Measurements from ENCODE around the genes PIP4K2C and CYP27B1.

DNA sequence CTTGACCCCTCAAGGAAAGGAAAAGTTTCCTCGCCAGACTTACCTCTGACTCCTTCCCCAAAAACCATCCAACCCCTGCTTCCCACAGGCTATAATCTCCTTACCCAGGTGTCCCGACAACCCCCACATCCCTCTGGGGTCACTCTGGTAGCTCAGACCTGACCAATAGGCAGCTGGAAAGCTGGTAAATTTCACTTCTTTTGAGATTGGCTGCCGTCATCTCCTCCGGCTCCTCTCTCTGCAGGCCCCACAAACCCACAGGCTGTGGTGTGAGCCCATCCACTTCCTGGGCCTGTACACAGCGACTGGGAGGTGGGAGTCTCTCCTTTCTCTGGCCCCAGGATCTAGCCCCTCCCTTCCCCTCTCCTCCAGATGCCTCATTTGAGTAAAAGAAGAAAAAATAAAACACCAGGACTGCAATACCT lies 660 bp downstream of the INHBC start:
- PRO-cap = no peak

- PRO-cap = no peak
Observed at GRCh38 chr12:57456497-57457015, 1.4 kb downstream of the INHBE start.

DNA sequence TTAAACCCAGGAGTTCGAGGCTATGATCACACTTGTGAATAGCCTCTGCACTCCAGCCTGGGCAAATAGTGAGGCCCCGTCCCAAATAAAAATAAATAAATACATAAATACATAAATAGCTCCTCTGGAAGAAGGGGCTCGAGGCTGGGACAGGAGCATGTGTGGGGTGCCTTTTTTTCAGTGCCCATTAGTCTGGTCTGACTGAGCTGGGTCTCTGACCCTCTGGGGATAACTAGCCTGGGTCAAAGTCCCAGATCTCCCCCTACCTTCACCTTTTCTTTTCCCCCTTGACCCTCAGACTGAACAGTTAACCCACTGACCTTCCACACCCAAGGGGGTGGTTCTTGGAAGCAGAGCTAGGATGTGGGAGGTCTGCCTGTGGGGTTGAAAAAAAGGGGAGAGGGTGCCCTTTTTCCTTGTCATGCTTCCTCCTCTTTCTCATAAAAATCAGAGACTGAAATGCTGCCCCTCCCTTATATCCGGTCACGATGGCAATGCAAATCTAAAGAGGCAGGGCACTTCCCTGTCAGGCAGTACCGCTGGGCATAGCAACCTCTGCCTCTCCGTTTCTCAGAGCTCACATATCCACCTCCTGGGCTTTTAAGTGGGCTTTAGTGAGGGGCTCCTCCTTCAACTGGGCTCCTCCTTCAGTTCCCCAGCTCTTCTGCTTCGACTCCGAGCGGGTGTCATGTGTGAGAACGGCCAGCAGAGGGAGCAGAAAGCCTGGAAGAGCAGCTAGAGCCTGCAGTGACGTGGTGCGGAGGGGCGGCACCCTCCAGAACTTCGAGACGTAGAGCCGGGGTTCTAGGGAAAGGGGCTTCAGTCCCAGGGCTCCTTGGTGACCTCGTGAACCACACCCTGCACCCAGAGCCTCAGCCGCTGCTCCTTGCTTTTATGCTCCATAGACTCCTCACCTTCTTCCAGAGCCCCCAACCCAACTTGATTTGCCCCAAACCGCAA lies 744 bp upstream of the GLI1 start:
- PRO-cap = bidirectional peak, plus-strand start at position 753 of the sequence, minus-strand start at position 566 of the sequence

DNA sequence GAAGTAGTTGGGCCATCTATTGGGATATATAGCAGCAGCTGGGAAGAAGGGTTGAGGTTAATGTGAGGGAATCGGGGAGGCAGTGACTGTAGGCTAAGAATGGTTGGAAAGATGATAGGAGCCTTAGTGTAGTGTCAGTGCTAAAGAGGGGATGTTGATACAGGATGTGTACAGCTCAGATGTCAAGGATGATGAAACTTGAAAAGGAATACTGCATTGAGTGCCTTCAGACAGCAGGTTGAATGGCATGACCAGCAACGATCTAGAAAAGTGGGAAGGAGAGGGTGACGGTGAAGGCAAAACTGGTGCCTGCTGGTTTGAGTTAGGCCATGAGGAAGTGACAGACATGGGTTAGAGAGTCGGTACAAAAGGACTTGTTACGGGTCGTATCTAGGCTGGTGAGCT lies 9.4 kb downstream of the MARS1 start:
- PRO-cap = unidirectional peak, plus-strand start at position 69 of the sequence

DNA sequence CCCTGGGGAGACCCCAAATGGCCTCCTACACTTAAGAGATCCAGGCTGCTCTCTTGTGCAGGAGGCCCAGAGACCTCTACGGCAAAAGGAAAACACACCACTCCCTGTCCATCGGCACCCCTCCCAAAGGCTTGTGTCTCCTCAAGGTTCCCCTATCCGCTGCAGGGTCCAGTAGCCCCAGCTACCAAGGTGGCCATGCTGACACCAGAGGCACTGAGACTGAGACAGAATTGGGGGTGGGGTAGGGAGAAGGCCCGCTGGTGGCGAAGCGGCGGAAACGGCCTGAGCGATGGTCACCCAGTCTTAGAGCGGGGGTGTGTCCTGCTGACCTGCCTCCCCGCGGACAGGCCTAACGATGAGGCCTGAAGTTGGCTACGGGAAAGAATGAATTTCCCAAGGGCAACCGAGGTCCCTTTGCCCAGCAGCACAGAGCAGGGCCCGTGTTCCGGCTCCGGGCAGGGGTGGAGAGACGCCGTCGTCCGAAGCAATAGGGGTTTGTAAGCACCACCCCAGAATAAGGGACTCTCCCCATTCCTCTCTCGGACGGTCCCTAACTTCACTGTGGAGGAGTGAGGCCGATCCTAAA lies 451 bp downstream of the DDIT3 start:
- PRO-cap = unidirectional peak, minus-strand start at position 218 of the sequence

- PRO-cap = no peak
Observed at GRCh38 chr12:57530017-57531123, 7.7 kb downstream of the MBD6 start.

DNA sequence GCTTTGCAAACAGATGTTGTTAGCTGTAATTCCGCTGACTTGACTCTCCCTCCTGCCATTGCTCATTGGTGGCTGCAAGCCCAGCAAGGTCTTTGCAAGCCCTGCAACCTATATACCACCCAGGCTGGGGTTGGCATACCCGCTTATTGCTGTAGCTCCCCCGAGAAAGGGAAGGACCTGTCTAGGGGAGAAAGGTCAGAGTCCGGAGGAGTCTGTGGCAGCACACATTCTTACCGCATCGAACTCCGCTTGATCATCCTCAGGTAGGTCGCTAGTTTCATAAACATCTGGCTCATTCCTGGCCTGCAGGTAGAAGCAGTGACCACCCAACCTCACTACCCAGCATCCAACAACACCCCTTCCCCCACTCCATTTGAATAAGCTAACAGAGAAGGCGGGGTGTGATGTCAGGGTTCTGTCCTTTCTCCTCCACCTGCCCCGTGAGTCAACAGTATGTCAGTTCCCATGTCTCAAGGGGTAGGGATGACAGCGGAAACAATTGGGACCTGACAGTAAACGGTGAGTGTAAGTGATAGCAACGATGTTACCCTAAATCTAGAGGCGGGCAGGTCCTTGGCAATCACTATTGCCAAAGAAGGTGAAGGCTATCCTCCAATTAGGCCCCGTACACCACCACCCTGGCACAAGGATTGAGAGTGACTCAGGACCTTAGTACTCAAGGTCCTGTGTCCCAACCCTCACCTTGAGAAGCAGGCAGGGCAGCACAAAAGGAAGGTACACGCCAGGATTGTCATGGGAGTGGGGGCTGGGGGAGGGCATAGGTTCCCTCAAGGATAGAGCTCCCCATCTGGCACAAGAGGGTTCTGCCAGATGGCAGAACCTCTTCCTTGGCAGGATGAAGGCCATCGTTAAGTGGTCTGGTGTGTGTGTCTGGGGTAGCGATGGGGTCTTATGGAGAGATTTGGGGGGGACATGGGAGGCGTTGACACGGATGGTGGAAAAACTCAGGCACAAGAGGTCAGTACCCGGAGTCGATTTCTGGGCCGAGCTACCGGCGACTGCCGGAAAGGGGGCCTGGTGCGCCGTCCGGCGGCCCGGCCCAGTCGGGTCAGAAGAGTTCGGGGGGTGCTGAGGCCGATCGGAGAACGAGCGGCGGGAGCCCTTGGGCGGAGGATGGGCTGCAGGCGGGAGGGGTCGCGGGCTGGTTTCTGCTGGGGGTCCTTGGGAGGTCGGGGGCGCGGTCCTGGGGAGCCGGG lies 790 bp downstream of the DCTN2 start:
- PRO-cap = no peak

DNA sequence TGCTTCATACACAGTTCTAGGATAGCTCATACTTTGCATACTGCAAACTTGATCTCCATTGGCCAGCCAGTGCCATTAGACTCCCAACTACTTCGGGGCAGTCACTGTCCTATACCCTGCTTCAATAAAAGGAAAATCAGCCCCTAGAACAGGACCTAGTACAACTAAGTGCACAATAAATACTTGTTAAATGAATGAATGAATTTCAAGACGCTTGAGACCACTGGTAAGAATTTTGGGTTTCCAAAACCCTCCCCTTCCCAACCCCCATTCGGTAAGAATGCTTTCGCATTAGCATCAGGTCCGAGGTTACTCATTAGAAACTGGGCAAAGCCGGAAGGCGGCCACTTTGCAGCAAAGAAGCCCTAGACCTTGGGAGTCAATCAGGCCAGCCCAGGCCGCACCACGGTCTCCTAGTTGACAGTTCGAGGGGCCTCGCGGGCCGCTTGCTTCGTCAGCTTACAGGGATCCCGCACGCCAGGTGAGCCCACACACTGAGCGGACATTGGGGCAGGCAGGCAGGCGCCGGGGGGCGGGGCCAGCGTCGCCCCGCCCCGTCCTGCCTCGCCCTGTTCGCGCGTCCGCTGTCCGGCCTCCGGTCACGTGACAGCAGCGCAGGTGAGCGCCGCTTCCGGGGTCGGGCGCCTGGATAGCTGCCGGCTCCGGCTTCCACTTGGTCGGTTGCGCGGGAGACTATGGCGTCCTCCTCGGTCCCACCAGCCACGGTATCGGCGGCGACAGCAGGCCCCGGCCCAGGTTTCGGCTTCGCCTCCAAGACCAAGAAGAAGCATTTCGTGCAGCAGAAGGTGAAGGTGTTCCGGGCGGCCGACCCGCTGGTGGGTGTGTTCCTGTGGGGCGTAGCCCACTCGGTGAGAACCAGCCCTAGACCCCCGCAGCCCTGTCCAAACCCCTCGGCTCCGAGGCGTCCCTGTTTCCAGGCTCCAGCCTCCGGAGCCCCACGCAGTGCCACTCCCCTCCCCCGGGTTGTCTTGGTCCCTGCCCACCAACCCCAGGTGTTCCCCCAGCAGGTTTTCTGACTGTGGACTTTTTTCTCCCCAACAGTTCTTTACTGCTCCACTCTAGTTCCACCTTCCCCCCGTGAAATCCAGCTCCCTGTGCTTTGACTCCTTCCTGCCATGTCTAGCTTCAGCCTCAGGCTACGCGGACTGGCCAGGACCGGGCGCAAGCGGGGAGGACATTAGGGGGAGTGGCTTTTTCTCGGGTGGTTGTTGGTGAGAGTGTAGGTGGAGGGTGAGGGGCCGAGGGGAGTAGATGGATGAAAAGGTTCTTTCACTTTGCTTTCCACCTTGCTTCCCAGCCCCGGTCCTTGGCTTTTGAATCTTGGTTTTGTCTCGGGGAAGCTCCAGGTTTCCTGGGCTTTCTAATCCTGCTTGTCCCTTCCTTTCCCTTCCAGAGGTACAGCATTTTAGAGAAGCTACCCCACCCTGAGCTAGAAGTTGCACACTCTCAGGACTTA lies at the start of gene PIP4K2C:
PIP4K2C (plus strand) TSS at position 598 of the 1,477 bp plus-strand sequence.
- PRO-cap = bidirectional peak, plus-strand start at position 678 of the sequence, minus-strand start at position 526 of the sequence; unidirectional peak, minus-strand start at position 1,162 of the sequence

DNA sequence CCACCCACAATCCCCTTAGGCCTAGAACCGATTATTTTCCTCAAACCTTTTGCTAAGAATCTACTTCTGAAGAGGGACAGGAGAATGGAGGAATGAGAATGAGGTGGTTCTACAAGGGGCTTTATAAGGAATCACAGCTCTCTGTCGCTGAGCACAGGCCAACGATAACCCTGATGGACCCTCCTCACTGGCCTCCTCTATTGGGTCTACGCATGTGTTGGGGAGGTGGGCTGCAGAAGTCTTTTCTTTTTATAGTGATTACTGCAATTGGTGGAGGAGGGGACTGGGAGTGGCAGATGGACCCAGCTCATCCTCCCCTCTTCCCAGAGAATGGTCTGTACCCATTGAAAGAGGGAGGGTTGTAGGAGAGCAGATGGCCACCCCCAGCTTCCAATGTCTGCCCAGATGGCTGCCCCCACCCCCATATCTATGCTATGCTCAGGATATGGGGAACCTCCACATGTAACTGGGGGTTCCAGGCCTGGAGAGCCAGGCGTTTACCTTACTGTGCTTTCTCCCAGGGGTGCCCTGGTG lies 1.1 kb downstream of the ARHGEF25 start:
- PRO-cap = no peak

DNA sequence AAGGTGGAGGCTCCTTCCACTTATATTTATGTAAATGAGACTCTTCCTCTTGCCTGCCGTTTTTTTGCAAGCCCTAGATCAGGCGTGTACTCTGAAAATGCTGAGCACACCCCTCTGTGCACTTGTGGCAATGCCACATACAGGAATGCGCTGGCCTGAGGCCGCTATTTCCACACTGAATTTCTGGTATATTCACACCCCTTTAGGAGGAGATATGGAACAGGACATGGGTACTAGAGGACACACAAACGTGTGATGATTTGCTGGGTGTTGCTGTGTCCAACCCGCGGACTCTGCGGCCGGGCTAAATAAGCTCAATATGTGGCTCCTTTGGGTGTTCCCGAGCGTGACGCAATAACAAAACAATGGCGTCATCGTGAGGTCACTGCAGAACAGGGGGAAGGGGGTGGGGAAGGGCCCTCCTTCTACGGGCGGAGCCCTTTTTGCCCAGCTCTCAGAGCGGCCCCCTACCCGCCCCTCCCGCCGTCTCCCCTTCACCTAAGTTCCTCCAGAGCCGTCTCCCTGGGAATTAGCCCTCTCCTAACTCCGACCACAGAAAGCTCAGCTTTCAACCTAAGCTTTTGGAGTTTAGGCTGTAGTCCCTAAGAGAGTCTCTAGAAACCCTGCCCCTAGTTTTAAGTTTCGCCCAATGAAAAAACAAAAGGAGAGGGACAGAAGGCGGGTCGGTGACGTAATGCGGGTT lies 438 bp upstream of the TSPAN31 start:
- PRO-cap = bidirectional peak, plus-strand start outside the sequence, minus-strand start at position 569 of the sequence

DNA sequence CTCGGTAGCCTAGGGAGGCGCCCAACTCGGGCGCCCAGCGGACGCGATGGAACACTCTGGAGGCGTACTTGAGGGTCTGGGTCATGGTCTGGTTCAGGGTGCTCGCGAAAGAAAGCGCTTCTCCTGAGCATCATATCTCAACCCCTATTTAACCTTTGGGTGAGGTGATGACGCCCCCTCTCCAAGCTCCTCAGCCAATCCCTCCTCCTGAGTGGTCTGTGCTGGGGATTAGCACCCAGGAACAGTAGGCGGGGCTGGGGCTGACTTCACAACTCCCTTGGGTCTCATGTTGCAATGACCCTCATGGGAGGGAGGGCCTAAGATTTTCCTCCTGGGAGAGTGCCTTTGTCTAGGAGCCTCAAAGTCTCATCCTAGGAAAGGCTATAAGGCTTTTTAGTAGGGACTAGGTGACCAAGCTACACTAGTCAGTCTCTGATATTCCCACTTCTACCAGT lies at the start of gene CYP27B1:
CYP27B1 (minus strand) TSS at position 122 of the 455 bp plus-strand sequence.
- PRO-cap = no peak

DNA sequence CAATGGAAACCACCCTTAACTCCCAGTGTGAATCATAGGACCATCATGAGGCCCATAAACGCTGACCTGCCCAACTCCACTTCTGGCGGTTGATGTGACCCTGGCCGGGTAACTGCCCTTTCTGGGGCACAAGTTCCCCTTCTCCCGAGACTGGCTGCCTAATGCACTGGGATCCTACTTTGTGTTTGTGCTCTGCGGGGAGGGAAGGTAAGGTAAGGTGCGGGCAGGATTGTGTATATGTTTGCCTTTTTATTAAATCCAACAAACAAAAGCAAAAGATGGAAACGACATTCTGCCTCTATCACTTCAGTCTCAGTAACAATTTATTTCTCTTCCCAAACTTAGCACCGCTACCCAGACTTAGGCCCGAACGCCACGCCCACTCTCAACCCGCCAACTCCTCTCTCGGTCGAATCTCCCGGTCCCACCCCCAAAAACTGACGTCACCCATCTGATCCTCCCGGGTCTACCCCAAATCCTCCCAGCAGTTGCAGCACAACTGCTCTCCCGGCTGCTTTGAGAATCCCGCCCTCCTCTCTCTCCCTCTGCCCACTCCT lies 413 bp downstream of the METTL1 start:
- PRO-cap = bidirectional peak, plus-strand start at position 464 of the sequence, minus-strand start at position 375 of the sequence

DNA sequence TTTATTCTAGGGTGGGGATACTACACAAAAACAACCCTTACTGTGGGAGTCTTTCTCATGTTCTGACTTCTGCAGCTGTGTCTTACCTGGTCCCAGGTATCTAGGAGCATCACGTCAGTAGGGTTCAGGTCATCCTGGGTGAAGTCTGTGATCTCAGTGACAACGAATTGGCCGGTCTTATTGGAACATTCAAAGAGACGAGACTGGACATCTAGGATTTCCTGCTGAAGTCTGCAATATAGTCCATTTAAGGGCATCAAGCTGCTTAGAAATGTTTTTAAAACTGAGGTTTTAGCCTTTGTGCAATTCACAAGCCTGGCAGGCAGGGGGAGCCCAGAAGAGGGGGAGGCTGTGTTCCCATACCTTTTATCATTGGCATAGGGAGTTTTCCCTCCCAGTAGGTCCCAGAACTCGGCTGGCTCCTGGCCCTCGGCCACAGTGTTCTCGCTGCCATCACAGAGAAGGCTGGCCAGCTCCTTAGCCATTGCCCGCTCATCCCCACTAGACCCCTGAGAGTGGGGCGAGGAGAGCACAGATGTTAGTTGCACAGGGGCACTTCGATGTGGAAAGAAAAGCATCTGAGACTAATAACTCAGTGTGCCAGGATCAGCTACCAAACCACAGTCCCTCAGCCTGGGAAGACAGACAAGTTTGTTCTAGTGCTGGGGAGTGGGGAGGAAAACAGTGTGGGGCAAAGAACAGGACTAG lies 15.2 kb downstream of the AVIL start:
- PRO-cap = no peak

GRCh38 chr12:57868717-57869745 lies 22.5 kb upstream of the CTDSP2 start:
- PRO-cap = bidirectional peak, plus-strand start at chr12:57868996, minus-strand start at chr12:57868918; unidirectional peak, minus-strand start at chr12:57869570

DNA sequence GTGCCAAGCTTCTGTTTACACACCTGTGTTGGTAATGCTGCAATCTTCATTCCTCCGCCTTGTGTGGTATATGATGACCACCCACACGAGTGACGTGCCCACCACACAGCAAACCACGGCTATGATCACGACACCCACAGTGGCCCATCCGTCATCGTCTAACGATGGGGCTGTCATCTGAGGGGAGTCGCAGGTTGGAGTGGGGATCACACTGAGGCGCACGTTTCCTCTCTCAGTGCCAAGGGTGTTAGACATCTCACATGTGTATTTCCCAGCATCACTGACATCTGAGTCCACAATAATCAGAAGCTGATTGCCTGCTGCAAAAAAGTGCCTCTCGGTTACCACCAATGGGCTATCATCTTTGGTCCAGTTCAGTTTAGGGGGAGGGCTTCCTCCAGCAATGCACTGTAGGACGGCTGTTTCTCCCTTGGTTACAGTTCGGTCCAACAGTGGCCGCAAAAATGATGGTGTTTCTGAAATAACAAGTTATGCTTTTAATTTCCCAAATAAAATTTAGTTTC lies 42.9 kb downstream of the LRIG3 start:
- PRO-cap = no peak

GRCh38 chr12:58899771-58900323 lies 20.5 kb downstream of the LRIG3 start:
- PRO-cap = no peak

GRCh38 chr12:59131550-59131759 lies 211.2 kb upstream of the LRIG3 start:
- PRO-cap = no peak

DNA sequence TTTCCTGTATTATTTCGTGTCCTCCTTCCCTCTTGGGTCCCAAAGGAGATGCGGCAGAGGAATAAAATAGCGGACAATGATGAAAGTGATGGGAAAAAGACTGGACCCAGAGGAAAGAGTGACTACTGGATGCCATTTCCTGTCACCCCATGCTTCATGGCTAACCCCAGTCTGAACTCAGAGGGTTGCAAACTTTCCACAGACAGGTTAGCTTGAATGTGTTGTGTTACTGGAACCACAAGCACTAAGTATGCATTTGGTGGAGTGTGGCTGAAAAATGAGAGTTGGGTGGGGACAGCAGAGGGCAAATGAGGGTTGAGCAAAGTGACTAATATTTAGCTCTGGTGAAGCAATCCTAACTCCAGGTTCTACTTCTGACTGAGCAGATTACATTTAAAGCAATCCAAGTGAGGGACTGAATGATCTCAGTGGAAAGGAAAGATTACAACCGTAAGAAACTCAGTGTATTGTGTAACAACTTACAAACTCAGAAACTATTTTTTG lies 1.5 kb downstream of the SLC16A7 start:
- PRO-cap = no peak

GRCh38 chr12:59751902-59752847 lies 156.3 kb downstream of the SLC16A7 start:
- PRO-cap = no peak

GRCh38 chr12:62601553-62602196 lies 135.0 kb downstream of the MON2 start:
- PRO-cap = no peak